Measurements from ENCODE around the gene MRTFA.

DNA sequence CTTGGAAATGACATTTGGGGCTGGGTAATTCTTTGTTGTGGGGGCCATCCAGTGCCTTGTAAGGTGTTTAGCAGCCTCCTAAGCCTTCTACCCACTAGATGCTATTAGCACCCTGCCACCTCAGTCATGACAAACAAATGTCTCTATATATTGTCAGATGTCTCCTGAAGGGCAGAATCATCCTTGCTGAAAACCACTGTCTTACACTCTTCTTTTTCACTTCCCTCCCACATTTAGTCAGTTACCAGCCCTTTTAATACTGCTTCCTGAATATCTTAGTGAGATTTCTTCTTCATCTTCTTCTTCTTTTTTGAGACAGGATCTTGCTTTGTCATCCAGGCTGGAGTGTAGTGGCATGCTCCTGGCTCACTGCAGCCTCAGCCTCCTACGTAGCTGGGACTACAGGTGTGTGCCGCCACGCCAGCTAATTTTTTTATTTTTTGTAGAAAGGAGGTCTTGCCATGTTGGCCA lies 33.1 kb downstream of the TNRC6B start:
- PRO-cap, 4 experiments: no peak in any of the 4 experiments
- RAMPAGE, long total RNA, 2 experiments: no peak in any of the 2 experiments
- RRBS: no CpG with 5 or more reads among the region's 3 CpGs

DNA sequence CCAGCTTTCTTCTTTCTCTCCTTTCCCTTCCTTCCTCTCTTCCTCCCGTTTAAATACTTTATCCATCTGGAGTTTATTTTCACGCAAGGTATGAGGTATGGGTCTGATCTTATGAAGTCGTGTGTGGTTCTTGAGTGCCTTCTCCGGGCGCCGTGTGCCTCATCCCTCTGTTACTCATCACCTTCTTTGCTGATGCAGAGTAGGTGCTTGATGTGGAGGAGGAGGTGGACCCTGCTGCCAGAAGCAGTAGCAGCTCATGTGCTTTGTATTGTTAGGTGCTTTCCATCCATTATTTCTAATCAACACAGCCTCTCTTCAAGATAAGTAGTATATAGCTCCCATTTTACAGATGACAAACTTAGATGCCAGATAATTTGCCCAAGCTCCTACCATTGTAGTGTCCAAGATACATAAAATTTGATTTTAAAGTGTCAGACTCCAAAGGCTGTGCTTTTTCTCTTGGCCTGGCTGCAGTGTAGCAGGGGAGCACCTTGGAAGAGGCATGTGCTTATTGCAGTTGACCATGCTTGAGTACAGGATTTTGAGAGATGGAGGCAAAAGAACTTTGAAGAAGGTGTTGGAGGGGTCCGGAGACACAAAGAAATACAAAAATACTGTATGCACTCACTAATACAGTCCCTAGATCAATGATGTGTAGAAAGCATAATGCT lies 47.1 kb downstream of the TNRC6B start:
- PRO-cap, 4 experiments: no peak in any of the 4 experiments
- RAMPAGE, long total RNA, 2 experiments: no peak in any of the 2 experiments
- RRBS: no CpG with 5 or more reads among the region's 7 CpGs

DNA sequence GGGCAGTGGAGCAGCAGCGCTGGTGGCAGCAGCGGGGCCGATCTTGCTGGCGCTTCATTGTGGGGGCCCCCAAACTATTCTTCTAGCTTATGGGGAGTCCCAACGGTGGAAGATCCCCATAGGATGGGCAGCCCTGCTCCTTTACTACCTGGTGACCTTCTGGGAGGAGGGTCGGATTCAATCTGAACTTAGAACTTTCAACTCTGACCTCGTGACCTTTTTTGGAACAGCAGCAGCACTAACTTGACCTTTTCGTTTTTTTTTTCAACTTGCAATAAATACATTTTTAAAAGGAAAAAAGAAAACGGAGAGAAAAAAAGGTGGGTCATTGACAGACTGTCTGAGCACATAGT lies 23.3 kb upstream of the ADSL start:
- PRO-cap, 4 experiments: no peak in any of the 4 experiments
- RAMPAGE, long total RNA, 2 experiments: no peak in any of the 2 experiments
- RRBS: no CpG with 5 or more reads among the region's 9 CpGs

- PRO-cap, 4 experiments: no peak in any of the 4 experiments
- RAMPAGE, long total RNA, 2 experiments: no peak in any of the 2 experiments
- RRBS: no CpG with 5 or more reads among the region's 1 CpG
Observed at GRCh38 chr22:40492184-40492701, 121.8 kb downstream of the SGSM3 start.

DNA sequence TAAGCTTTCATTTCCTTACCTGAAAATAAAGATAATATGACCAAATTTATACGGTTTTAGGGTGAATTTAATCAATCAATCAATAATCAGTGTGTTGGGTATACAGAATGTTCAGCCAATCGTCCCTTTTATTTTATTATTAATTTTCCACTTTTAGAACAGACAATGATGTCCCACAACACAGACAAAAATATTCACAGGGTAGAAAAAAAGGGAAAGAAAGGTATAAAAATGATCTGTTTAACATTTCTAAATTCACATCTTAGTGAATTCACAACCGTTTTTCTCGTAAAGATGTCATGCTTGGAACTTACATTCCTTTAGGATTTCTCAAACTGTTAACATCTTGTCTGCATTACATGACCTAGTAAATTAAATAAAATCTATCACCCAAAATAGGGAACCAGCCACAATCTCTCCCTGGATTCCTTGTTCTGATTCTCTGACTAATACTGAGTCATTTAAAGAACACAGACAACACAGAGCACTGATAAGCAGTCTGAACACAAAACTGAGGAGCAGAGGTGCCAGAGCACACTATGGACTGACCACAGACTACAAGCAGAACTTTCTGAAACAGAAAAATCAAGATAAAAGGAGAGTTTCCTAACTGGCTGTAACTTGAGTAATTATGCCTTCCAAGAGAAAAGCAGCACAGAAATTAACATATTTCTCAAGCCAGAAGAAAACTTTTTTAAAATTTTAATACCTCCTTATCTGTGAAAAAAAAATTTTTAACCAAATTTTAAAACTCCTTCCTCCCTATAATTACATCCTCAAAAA lies 128.7 kb downstream of the SGSM3 start:
- PRO-cap, 4 experiments: peak in 4 of 4 experiments; most common plus-strand start position 508 of the sequence (in 2); most common minus-strand start position 371 of the sequence (in 1)
- RAMPAGE, long total RNA, 2 experiments: no peak in any of the 2 experiments
- RRBS: no CpG with 5 or more reads among the region's 4 CpGs

DNA sequence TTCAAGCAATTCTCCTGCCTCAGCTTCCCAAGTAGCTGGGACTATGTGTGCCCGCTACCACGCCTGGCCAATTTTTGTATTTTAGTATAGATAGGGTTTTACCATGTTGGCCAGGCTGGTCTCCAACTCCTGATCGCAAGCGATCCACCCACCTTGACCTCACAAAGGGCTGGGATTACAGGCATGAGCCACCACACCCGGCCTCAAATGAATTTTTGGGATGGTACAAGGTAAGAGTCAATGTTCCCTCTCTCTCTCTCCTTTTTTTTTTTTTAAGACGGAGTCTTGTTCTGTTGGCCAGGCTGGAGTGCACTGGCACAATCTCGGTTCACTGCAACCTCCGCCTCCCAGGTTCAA lies 114.9 kb downstream of the MRTFA start:
- PRO-cap, 4 experiments: no peak in any of the 4 experiments
- RAMPAGE, long total RNA, 2 experiments: start-site peak on the minus strand in 1 of 2 experiments, centred at position 133 of the sequence, 5 reads per replicate
- RRBS: no CpG with 5 or more reads among the region's 8 CpGs

- PRO-cap, 4 experiments: peak in 4 of 4 experiments; most common plus-strand start chr22:40636472 (in 1); most common minus-strand start chr22:40636698 (in 4)
- RAMPAGE, long total RNA, 2 experiments: start-site peak on the minus strand in 1 of 2 experiments, at chr22:40636669-40636713 at its widest, 278 reads per replicate
- RRBS: 3% methylated on average over 16 of the region's 94 CpGs
Observed at GRCh38 chr22:40635913-40636881, at the start of gene MRTFA. Gene MRTFA (minus strand): TSS chr22:40636719.

- PRO-cap, 4 experiments: no peak in any of the 4 experiments
- RAMPAGE, long total RNA, 2 experiments: no peak in any of the 2 experiments
- RRBS: no CpG with 5 or more reads among the region's 4 CpGs
Observed at GRCh38 chr22:40676163-40676578, 3.1 kb upstream of the MCHR1 start.

DNA sequence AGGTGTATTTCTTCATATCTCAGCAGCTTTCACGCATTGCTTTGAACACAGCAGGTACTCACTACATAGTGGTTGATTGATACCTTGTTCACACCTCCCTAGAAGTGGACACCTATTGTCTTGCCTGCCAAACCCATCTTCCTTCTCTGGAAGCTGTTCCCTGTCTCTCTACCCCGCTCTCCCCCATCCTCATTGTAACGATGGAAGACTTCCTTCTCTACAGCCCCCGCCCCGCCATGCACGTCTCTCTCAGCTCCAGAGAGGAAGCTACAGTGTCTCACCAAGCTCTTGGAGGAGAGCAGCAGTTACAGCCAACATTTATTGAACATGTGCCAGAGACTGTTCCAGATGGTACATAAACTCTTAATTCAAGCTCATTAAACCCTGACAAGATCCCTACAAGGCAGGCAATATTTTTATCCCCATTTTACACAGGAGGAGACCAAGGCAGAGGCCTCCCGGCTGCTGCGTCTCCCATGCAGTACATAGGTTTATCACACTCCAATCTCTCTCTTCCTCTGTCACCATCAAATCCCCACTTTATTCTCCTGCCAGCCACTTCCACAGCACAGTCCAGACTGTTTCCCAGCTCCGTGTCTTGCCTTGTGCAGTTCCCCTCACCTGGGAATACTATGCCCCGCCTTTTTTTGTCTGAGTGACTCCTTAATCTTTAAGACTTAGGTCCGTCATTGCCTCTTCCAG lies 15.2 kb downstream of the MCHR1 start:
- PRO-cap, 4 experiments: peak in 3 of 4 experiments; most common plus-strand start position 430 of the sequence (in 3); most common minus-strand start position 269 of the sequence (in 1)
- RAMPAGE, long total RNA, 2 experiments: no peak in any of the 2 experiments
- RRBS: no CpG with 5 or more reads among the region's 11 CpGs

- PRO-cap, 4 experiments: no peak in any of the 4 experiments
- RAMPAGE, long total RNA, 2 experiments: no peak in any of the 2 experiments
- RRBS: no CpG with 5 or more reads among the region's 2 CpGs
Observed at GRCh38 chr22:41102127-41102901, 9.9 kb downstream of the EP300 start.

DNA sequence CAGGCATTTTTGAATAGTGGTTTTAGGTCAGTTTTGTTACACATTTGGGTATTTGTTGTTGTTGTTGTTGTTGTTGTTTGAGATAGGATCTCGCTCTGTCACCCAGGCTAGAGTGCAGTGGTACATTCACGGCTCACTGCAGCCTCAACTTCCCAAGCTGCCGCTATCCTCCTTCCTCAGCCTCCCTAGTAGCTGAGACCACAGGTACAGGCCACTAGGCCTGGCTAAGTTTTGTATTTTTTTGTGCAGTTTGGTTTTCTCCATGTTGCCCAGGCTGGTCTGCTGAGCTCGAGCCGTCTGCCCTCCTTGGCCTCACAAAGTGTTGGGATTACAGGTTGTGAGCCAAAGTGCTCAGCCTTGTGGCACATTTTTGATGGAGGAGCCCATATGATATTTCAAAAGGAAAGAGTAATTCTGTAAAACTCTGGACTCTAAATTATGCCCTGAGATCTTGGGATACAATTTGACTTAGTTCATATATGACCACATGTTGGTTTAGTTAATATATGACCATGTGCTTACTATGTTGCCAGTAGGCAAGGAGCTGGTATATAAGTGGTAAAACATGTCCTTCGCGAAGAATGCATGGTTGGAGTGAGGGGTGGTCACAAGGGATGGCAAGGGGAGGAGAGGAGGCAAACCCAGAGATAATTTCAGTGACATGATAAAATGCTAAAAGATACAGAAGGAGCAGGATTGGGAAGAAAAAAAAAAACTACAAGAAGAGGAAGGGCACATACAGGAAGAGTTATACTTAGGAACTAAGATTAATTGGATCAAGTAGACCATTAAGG lies 21.9 kb downstream of the EP300 start:
- PRO-cap, 4 experiments: no peak in any of the 4 experiments
- RAMPAGE, long total RNA, 2 experiments: no peak in any of the 2 experiments
- RRBS: no CpG with 5 or more reads among the region's 7 CpGs

- PRO-cap, 4 experiments: no peak in any of the 4 experiments
- RAMPAGE, long total RNA, 2 experiments: no peak in any of the 2 experiments
- RRBS: 94% methylated on average over 5 of the region's 11 CpGs
Observed at GRCh38 chr22:41248714-41249173, 8.0 kb upstream of the CHADL start.

DNA sequence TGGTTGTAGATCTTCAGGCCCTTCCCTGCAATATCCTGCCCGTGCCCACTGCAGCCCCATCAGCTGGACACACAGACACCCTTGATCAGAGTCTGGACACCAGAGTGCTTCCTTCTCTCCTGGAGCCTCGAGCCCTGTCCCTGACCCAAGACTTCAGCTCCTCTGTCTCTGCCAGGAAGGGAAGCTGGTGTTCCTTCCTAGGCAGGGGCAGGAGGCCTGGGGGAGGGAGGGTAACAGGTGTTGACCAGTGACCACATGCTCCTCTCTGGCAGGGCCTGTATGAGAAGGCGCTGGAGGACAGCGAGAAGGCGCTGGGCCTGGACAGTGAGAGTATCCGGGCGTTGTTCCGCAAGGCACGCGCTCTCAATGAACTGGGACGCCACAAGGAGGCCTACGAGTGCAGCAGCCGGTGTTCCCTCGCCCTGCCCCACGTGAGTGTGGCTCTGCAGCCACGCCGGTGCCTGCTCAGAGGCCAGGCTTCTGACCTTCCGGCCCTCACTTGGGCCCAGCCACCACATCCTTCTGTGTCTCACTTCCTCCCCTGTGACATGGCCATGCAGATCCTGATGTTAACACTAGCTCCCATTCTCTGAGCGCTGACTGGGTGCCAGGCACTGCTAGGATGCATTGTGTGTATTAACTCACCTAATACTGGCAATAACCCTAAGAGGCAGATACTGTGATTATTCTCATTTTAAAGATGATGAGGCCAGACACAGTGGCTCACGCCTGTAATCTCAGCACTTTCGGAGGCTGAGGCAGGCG lies 25.8 kb downstream of the ZC3H7B start:
- PRO-cap, 4 experiments: no peak in any of the 4 experiments
- RAMPAGE, long total RNA, 2 experiments: no peak in any of the 2 experiments
- RRBS: 62% methylated on average over 12 of the region's 22 CpGs

- PRO-cap, 4 experiments: no peak in any of the 4 experiments
- RAMPAGE, long total RNA, 2 experiments: no peak in any of the 2 experiments
- RRBS: no CpG with 5 or more reads among the region's 5 CpGs
Observed at GRCh38 chr22:41344463-41344872, 37.3 kb upstream of the TEF start.

GRCh38 chr22:41366893-41367828 lies 14.6 kb upstream of the TEF start:
- PRO-cap, 4 experiments: peak in 4 of 4 experiments; most common plus-strand start chr22:41367455 (in 4); most common minus-strand start chr22:41367208 (in 1)
- RAMPAGE, long total RNA, 2 experiments: start-site peak on the plus strand in 1 of 2 experiments, at chr22:41367408-41367474 at its widest, 37 reads per replicate
- RRBS: no CpG with 5 or more reads among the region's 29 CpGs

GRCh38 chr22:41393747-41394278 lies 12.1 kb downstream of the TEF start:
- PRO-cap, 4 experiments: no peak in any of the 4 experiments
- RAMPAGE, long total RNA, 2 experiments: start-site peak on the plus strand in 1 of 2 experiments, at chr22:41394052-41394274 at its widest, 21 reads per replicate
- RRBS: no CpG with 5 or more reads among the region's 11 CpGs

DNA sequence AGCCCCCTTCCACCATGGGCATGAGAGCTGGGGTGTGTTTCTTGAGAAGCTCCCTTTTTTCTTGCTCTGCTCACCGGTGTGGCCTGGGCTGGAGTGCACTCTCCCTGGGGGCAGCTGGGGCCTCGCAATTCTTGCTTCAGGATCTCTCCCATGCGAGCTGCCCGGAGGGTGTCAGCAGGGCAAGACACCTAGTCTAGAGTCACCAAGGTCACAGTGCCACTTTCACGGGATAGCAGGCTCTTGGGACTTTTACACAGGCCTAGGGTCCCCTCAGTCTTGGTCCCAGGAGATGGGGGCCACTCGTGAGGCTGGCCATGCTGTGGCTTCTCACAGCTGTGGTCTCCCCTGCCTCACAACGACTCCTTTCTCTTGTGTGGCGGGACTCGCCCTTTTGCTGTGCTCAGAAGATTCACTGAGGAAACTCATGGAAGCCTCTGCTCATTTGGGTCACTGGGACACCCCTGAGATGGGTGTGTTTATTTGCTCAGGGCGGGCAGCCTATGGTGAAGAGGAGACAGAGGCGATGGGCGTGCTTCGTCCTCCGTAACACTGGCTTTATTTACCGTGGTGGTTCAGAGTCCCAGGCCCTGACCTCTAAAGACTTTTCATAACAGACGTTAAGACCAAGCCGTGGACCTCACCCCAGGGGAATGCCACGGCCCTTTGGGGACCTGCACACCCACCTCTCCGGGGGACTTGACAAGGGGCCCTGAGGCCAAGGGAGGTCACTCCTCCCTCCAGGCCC lies 15.4 kb downstream of the TEF start:
- PRO-cap, 4 experiments: no peak in any of the 4 experiments
- RAMPAGE, long total RNA, 2 experiments: no peak in any of the 2 experiments
- RRBS: 93% methylated on average over 3 of the region's 19 CpGs

DNA sequence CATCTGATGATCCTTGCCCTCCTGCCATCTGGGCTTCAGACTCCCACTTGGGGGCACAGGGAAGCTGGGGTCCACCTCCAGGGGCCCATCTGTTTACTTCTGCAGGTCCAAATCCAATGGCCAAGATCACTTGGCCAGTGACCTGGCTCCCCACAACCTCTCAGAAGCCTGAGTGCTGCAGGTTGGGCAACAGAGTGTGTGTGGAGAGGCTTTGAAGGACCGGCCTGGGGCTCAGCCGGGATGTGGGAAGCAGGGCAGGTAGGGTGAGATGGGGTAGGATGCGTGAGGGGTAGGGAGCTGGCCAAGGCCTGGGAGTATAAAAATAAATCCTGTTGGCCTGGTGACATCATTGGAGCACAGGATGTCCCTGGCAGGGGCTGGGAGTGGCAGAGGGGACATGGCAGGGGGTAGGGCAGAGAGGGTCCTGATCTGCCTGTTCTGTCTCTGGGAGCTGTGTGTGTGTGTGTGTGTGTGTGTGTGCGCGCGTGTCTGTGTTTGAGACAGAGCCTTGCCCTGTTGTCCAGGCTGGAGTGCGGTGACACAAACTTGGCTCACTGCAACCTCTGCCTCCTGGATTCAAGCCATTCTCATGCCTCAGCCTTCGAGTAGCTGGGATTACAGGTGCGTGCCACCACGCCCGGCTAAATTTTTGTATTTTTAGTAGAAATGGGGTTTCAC lies 28.6 kb downstream of the TEF start:
- PRO-cap, 4 experiments: no peak in any of the 4 experiments
- RAMPAGE, long total RNA, 2 experiments: no peak in any of the 2 experiments
- RRBS: no CpG with 5 or more reads among the region's 11 CpGs

GRCh38 chr22:41434396-41435607 lies 11.8 kb downstream of the TOB2 start:
- PRO-cap, 4 experiments: no peak in any of the 4 experiments
- RAMPAGE, long total RNA, 2 experiments: start-site peak on the minus strand in 1 of 2 experiments, at chr22:41435009-41435225 at its widest, 10 to 22 reads per replicate
- RRBS: no CpG with 5 or more reads among the region's 8 CpGs

DNA sequence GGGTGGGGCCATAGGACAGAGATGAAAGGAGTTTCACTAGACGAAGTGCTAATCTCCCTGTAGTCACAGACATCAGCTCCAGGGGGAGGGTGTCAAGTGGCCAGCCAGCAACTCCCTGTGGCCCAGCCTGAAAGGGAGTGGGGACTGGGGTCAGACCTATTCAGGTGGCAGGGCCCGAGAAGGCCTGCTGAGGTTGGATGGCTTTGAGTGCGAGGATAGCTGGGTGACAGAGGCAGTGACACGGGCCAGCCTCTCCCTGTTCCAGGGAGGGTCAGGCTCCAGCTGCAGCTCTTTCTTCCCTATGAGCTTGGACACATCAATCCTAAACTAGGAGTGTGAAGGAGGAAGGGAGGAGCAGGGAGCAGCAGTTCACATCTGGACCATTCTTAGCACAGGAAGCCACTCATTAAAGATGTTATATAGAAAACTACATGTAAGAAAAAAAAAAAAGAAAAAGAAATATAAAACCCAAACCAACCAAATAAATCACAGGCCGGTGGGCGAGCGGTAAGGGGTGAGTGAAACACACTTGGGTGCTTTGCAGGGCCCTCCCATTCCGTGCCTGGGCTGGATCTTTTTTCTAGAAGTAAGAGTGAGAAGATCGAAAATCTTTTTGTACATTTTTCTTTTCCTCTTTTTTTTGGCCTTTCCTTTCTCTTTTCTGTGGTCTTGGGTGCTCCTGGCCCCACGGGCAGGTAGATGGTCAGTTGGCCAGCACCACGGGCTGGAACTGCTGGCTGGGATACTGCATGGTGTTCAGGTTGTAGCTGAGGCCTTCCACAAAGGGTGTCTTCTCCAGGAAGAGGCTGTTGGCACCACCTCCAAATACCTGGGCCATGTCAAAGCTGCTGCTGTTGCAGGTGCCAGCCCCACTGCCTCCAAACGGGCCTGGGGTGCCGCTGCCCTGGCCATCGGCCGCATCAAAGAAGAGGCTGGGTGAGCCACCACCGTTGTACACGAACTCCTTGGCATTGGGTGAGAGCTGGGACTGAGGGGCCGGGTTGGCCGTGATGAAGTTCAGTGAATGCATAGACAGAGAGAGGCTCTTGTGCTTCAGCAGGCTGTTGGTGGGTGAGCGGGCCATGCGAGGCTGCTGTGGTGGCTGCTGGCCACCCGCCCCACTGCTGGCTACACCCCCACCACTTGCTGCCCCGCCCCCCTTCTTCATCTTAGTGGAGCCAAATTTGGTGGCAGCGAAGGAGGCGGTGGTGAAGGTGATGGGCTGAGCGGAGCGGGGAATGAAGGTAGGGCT lies 10.6 kb downstream of the TOB2 start:
- PRO-cap, 4 experiments: no peak in any of the 4 experiments
- RAMPAGE, long total RNA, 2 experiments: start-site peak on the minus strand in 1 of 2 experiments, centred at positions 193 to 970 of the sequence, 6 to 35 reads per replicate
- RRBS: no CpG with 5 or more reads among the region's 27 CpGs

All from uterus (tissue), 7 donors.